ENCODE results near the genes MN1 and CCDC117.

GRCh38 chr22:26527532-26528337 lies 15.5 kb upstream of the TFIP11 start:
- PRO-cap = no peak

DNA sequence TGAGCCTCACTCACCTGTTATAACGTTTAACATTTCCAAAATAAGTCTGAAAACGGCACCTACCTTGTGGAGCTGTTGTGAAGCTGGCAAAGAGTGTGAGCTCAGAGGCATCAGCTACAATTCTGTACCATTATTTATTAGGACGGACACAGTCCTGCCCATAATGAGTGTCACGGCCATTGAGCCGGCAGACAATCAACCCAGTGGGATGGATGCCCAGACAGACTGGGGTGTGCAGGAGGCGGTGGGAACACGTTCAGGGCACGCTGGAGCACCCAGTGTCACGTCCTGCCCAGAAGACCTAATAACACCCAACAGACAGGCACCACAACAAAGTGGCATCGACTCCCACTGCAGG lies 34.5 kb downstream of the TPST2 start:
- PRO-cap = no peak

- PRO-cap = no peak
These were observed 28.2 kb downstream of the TPST2 start for GRCh38 chr22:26561617-26562152.

DNA sequence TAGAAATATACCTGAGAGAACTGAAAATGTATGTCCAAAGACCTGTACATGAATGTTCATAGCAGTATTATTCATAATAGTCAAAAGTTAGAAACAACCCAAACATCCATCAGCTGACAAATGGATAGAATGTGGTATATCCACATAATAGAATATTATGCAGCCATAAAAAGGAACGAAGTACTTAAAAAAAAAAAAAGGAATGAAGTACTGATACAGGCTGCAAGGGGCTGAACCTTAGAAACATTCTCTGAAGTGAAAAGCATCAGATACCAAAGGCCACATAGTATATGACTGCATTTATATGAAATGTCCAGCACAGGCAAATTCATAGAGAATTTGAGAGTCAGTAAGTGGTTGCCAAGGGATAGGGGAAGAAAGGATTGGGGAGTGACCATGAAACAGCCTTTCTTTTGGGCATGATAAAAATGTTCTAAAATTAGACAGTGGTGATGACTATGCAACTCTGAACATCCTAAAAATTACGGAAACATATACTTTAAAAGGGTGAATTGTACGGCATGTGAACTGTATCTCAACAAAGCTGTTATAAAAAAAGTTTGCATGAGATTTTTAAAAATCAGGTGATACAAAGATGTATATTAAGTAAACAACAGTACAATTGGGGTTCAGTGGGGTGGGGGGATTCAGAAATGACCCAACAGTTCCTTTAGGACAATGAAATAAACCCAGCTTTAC lies 1.8 kb downstream of the TPST2 start:
- PRO-cap = no peak

DNA sequence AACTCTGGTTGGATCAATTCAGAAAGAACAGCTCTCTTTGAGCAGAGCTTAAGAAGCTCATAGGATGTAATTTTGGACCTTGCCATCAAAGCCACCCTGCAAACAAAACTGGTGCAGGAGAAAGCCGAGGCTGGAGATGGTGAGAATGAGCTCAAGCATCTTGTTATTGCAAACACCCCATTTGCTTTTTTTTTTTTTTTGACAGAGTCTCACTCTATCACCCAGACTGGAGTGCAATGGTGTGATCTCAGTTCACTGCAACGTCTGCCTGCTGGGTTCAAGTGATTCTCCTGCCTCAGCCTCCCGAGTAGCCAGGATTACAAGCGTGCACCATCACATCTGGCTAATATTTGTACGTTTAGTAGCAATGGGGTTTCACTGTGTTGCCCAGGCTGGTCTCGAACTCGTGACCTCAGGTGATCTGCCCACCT lies 21.8 kb downstream of the CRYBA4 start:
- PRO-cap = no peak

DNA sequence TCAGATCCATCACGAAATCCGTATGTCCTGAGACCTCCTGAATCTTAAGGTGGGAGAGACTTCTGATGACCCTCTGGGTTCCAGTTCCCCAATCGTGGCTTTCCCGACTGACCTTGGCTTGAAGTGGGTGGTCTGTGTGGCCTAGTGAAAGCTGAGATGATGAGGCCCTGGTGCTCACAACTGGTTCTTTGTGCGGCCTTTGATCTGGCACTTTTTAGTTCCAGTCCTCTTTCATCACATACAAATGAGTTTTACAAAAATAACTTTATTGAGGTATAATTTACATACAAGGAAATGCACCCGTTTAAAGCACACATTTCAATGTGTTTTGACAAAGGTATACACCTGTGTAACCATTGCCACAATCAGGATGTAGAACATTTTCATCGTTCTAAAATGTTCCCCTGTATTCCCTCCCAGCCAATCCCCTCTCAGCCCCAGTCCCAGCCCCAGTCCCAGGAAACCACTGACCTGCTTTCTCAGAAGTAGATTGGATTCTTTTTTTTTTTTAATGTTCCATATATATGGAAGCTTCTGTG lies 41.8 kb downstream of the CRYBA4 start:
- PRO-cap = no peak

GRCh38 chr22:26892357-26893298 lies 270.9 kb downstream of the CRYBA4 start:
- PRO-cap = no peak

DNA sequence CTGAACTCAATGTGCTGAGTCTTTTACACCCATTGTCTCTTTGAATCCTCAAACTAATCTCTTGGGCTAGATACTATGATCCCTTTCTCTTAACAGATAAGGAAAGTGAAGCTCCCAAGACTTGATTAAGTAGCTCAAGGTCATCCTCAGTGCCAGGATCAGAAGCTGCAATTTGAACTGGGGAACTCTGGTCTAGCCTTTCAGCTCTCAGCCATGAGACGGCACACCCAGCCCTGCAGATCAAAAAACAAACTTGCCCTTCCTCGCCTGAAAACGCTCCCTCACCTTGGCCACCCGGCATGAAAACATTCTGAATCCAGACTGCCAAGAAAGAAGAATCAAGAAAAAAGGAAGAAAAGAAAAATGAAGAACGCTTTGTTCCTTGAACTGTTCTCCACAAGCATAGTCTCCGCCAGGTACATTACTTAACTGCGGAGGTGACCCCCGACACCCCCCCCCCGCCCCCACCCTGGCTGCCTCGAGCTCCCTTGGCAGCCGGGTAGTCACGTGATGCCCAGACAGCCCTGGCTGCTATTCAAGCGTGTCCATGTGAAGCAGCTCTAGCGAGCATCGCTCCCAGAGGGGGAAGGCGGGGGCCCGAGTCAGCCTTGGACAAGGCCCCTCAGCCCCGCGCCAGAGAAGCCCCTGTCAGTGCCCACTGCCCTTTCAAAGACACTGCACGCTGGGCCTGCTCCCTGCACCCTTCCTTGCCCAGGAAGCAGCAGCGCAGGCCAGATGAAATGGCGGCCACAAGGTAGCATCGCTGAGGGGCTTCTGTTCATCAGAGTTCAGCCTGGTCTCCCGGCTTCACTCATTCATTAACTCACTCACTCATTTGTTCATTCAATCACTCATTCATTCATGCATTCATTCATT lies 486.9 kb downstream of the CRYBA4 start:
- PRO-cap = no peak

DNA sequence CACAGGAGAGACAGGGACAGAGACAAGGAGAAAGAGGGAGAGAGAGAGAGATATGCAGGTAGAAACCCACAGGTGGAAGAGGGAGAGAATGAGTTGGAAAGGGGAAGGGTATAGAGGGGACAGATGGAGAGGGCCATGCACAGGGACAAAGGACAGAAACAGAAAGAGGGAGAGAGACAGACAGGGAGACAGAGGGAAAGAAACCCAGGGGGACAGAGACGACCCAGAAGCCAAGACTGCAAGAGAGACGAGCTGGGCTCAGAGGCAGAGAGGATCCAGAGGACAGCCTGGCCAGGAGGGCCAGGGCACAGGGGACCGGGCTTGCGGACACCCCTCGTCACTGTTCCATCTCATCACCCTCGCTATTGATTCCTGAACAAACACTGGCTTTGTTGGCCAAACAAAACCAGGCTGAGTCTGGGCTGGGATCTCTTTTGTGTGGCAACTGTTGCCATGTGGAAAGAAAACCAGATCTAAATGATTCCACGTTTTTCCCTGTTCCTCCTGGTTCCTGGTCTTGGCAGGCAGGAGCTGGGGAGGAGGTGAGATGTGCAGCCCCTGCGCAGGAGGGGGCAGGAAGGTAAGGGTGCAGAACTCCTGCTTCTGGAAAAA lies 339.4 kb downstream of the MN1 start:
- PRO-cap = no peak

DNA sequence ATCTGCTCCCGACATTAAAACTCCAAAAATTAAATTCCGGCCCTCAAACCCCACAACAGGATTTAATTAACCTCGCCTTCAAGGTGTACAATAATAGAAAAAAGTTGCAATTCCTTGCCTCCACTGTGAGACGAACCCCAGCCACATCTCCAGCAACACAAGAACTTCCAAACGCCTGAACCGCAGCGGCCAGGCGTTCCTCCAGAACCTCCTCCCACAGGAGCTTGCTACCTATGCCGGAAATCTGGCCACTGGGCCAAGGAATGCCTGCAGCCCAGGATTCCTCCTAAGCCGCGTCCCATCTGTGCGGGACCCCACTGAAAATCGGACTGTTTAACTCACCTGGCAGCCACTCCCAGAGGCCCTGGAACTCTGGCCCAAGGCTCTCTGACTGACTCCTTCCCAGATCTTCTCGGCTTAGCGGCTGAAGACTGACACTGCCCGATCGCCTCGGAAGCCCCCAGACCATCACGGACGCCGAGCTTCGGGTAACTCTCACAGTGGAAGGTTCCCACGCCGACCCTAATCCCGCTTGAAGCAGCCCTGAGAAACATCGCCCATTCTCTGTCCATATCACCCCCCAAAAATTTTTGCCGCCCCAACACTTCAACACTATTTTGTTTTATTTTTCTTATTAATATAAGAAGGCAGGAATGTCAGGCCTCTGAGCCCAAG lies 57.4 kb downstream of the MN1 start:
- PRO-cap = no peak

DNA sequence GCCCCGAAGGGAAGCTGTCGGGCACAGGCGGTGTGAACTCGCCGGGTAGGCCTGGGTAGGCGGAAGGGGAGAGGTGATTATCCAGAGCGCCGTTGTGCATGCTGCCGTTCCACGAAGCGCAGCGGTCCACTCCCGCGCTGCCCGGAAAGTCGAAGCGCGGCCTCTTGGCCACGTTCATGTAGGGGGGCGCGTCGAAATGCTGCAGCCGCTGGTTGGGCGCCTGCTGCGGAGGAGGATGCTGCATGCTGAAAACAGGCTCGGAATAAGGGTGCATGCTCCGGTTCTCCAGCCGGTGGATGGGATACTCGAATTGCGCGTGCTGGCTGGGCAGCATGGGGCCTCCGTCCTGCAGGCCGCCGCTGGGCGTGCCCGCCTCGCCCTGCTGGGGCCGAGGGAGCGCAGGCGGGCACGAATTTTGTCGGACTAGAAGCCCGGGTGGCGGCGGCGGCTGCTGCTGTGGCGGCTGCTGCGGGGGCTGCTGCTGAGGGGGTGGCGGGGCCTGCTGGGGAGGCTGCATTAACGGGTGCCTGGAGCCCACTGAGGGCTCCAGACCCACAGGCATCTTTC lies 2.5 kb downstream of the MN1 start:
- PRO-cap = no peak

DNA sequence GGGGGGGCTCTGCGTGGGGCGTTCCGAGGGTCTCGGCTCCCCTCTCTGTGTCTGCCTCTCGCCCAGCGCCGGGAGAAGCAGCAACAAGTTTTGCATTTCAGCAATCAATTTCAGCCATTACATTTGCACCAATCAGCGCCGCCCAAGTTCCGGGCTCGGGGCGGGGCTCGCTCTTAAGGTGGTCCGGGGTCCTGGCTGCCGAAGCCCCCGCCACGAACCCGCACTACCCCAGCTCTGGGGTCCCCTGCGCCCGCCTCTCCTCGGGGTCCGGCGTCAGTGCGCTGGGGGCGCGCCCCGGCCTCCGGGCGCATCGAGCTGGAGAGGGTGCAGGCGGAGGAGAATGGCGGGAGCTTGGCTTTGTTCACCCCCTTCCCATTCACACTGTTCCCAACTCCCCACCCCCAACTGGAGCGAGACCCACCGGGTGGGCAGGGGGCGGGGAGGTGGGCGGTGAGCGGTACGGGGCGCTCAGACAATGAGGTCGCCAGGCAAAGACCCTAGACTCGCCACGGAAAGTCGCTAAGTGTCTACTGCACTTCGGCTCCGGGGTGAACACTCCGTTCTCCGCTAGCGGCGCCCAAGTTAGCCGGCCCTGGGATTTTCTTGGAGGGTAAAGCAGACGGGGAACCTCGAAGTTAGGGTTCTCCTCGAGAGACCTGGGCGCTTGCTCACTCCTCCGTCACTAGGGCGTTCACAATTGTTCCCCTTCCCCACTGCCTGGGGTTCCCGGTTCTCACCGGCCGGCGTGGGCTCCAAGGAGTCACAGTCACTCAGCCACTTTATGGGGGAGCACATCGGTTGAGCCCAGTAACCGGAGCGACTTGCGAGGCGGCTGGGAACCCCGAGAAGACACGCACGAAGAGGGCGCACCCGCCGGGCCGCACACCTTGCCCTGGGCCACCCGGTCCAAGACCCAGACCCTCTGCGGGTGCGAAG lies at the start of gene MN1:
Gene MN1 (minus strand): TSS at position 85 of the 936 bp plus-strand sequence.
- PRO-cap = no peak

- PRO-cap = no peak
These were observed 8.4 kb upstream of the MN1 start for GRCh38 chr22:27809839-27810381.

- PRO-cap = no peak
These were observed 9.0 kb upstream of the MN1 start for GRCh38 chr22:27810393-27811068.

- PRO-cap = no peak
These were observed 48.4 kb upstream of the MN1 start for GRCh38 chr22:27849694-27850646.

DNA sequence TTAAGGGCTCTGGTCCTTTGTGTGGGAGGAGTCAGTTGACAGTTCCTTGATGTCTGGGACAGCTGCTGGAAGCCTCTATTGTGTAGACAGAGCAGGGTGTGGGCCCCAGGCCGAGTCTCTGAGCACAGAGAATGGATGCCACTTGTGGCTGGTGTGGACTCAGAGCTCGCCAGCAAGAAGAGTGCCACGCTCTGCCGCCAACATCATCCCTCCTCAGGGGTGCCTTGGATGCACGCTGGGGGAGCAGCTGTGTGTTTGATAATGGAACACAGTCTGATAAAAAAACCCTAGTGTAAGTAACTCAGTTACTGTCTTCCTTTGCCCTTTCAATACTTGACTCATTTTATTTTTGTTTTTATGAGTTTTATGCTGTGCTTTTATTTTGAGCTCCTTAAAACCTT lies 43.7 kb upstream of the PITPNB start:
- PRO-cap = no peak

GRCh38 chr22:28075138-28075548 lies 156.1 kb upstream of the PITPNB start:
- PRO-cap = no peak

- PRO-cap = no peak
These were observed 50.0 kb downstream of the TTC28 start for GRCh38 chr22:28629370-28630236.

DNA sequence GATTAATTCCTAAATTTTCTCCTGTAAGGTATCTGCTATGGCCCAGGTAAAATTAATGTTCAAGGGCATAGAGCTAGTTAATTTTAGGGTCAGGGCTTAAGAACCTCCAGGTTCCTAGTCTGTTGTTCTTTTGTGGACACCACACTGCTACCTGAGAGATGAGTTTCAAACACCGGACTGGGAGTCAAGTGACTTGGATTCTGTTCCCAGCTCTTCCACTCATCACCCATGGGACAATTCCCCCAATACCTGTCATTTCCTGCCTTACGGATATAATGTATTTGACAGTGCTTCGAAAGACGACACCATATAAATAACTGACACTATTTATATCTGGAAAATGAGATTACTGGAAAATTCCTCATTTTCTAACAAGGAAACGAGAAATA lies 8.5 kb downstream of the HSCB start:
- PRO-cap = no peak

DNA sequence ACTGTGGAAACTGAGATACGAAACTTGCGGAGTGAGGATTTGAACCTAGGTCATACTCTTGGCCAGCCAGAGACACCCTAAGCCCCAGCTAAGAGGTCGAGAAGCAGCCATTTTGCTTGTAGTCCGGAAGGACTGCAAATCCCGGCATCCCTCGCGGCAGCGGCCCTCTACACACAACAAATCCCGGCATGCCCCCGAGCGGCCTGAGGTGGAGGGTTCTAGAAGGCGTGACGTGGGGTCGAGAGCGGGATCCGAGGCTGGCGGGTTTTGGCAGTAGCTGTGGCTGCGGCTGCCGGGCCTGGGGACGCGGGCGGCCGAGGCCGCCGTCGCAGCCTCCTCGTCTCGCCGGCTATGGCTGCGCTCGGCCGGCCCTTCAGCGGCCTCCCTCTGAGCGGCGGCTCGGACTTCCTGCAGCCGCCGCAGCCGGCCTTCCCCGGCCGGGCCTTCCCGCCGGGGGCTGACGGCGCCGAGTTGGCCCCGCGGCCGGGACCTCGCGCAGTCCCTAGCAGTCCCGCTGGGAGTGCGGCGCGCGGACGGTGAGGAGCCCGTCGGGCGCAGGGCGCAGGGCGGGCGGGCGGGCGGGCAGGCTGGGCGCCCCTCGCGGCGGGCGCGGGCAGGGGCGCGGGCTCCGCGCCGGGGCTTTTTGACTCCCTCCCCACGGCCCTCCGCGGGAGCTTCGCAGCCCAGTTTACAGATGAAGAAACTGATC lies at the start of gene CCDC117:
Gene CCDC117 (plus strand): TSS at position 197 of the 709 bp plus-strand sequence.
- PRO-cap = unidirectional peak, plus-strand start at position 233 of the sequence

Data from Metastatic Lung Carcinoma in the Adrenal Gland (tissue), 1 donor.